BE2C (cell line): ENCODE results near the genes SIX1, TMEM30B, HIF1A and SNAPC1.

GRCh38 chr14:60649321-60649893, at the start of gene SIX1:
Gene SIX1 (minus strand): TSS chr14:60649477.
- RRBS: 1% methylated on average over 25 of the region's 48 CpGs

DNA sequence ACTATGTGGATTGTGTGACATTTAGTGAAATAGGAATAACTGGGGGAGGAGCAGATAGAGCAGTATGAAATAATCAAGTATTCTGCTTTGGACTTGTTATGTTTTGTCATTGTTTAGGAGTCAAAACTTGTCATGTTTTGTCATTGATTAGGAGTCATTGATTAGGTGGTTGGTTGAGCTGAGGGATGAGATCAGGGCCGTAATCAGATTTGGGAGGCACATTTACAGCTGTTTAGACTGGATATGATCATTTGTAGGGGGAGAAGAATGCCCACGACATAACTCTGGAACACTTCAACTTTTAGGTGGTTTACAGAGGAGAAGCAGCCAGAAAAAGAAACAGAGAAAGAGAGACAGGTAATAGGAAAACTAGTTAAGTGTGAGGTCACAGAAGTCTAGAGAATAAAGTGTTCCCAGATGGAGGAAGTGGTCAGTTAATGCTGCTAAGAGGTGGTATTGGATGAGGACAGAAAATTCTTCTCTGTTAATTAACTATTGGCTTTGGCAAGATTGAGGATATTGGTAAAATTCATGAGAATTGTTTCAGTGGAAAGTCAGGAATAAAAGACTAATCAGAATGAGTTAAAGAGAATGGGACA, 40.3 kb downstream of the MNAT1 start:
- RRBS: no CpG with 5 or more reads among the region's 2 CpGs

DNA sequence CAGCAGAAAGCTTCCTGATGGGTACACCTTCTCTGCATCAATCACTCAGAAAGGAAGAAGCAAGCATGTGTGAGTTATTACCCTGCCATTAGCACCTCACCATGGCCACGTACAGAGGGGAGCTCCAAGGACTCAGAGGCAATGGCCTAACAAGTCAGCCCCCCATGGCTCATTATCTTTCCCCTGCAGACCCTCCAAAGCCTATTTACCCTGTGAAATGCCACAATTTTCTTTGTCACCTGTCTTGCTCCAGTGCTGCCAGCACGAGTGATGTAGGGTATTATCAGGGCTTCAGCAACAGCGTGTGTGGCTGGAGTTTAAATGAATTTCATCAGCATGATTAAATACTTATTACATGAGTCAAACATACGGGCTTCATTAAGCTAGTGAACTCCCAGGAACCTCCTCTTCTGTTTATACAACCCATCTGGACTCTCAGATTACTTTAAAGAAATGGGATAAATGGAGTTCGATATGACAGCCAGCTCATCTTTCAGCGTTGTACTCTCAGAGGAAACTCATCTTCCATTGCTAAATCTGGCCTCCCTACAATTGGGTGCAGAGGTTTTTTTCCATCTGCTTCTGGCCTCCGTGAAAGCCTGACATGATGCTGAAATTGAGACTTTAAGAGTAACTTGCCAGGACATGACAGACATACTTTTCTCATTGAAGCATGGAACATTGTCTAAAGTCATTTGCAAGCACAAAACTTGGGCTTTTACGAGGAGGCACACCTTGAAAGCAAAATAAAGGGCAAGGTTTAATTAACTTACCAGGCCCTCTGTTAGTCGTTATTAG, 135.8 kb downstream of the TMEM30B start:
- RRBS: no CpG with 5 or more reads among the region's 9 CpGs

- RRBS: no CpG with 5 or more reads among the region's 10 CpGs
Measured at GRCh38 chr14:61178345-61179266, 102.5 kb downstream of the TMEM30B start.

DNA sequence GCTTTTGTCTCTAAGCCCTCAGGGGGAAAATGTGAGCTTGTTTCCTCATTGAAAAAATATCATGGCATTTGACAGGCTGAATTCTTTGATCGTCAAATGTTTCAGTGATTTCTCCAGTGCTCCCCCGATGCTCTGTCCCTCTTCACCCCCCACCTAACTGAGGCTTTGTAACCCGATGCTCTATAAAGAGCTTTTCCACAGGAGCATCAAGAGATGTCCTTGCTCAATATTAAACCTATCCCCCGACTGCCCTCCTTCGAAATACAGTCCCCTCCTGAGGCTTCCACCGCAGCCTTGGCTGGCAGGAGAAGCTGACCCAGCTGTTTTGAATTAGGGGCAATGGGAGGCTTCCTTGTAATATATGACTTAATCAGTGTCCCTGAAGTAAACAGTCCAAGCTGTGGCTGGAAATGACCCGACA, 62.5 kb downstream of the TMEM30B start:
- RRBS: no CpG with 5 or more reads among the region's 7 CpGs

GRCh38 chr14:61280873-61281677, at the start of gene TMEM30B:
Gene TMEM30B (minus strand): TSS chr14:61281338.
- RRBS: 69% methylated on average over 38 of the region's 73 CpGs

- RRBS: no CpG with 5 or more reads among the region's 8 CpGs
Measured at GRCh38 chr14:61511427-61511989, 183.8 kb upstream of the HIF1A start.

- RRBS: no CpG with 5 or more reads among the region's 2 CpGs
Measured at GRCh38 chr14:61557276-61557661, 138.0 kb upstream of the HIF1A start.

DNA sequence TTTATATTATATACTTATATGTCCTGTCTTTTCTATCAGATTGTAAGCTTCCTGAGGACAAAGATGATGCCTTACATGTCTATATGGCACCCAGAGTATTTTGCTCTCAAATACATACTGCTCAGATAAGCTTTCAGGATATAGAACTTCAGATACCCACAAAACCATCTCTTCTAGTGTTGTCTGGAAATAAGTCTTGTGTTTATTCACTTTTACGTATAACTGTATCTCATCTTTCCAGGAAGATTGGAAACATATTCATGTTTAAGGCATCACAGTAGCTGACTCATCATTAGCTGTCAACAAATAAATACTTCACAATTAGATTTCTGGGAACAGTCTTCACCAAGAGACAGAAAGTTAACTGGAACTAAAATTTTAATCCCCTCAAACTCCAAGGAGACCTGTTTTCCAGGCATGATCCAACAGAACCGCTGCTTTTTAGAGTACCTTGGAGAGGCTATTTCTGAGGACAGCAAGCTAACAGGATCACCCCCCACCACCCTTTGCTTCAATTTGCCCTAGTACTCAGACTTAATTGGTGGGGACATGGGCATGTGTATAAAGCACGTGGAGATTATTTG, 129.4 kb upstream of the HIF1A start:
- RRBS: no CpG with 5 or more reads among the region's 3 CpGs

- RRBS: no CpG with 5 or more reads among the region's 3 CpGs
Measured at GRCh38 chr14:61574047-61574568, 121.2 kb upstream of the HIF1A start.

DNA sequence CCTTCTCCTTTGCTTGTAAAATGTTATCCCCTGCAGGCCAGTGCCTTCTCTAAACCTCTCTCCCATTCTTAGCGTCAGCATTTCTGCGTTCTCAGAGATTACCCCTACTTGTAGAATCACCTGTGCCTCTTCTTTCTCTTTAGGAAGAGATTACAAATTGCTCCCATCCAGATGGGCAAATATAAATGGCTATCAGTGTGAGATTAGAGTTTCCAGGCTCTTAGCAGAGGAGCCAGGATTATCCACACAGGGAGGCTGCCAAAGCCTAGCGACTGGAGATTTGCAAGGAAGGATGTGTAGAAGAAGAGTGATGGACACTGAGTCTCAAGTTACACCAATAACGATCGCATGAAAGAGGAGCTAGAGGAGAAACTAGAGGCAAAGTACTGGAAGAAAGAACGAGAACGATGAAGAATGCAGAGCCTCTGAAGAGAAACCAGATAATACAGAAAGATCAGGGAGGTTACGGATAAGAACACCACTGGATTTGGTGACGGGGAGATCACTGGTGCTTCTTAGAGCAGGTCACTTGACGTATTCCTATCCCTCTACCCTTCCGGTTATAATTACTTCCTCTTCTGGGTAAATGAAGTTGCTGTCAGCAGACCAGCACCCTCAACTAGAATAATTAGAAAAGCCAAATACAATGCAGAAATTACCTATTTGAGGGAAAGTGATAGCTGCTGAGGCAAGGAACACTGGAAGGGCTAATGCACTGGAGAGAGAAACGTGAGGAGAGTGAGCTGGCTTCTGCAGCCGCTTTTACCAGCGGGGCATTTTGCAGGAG, 93.3 kb upstream of the HIF1A start:
- RRBS: no CpG with 5 or more reads among the region's 14 CpGs

GRCh38 chr14:61695376-61696470, at the start of gene HIF1A:
Gene HIF1A (plus strand): TSS chr14:61695513.
- RRBS: under 1% methylated on average over 49 of the region's 102 CpGs

- RRBS: no CpG with 5 or more reads among the region's 3 CpGs
Measured at GRCh38 chr14:61738659-61739325, 23.4 kb upstream of the SNAPC1 start.

DNA sequence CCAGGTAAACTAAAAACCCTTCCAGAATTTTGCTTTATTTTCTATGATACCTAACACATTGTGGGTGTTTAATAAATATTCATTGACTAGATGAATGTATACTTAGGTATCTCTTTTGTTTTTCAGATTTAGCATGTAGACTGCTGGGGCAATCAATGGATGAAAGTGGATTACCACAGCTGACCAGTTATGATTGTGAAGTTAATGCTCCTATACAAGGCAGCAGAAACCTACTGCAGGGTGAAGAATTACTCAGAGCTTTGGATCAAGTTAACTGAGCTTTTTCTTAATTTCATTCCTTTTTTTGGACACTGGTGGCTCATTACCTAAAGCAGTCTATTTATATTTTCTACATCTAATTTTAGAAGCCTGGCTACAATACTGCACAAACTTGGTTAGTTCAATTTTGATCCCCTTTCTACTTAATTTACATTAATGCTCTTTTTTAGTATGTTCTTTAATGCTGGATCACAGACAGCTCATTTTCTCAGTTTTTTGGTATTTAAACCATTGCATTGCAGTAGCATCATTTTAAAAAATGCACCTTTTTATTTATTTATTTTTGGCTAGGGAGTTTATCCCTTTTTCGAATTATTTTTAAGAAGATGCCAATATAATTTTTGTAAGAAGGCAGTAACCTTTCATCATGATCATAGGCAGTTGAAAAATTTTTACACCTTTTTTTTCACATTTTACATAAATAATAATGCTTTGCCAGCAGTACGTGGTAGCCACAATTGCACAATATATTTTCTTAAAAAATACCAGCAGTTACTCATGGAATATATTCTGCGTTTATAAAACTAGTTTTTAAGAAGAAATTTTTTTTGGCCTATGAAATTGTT, 15.2 kb upstream of the SNAPC1 start:
- RRBS: no CpG with 5 or more reads among the region's 3 CpGs

DNA sequence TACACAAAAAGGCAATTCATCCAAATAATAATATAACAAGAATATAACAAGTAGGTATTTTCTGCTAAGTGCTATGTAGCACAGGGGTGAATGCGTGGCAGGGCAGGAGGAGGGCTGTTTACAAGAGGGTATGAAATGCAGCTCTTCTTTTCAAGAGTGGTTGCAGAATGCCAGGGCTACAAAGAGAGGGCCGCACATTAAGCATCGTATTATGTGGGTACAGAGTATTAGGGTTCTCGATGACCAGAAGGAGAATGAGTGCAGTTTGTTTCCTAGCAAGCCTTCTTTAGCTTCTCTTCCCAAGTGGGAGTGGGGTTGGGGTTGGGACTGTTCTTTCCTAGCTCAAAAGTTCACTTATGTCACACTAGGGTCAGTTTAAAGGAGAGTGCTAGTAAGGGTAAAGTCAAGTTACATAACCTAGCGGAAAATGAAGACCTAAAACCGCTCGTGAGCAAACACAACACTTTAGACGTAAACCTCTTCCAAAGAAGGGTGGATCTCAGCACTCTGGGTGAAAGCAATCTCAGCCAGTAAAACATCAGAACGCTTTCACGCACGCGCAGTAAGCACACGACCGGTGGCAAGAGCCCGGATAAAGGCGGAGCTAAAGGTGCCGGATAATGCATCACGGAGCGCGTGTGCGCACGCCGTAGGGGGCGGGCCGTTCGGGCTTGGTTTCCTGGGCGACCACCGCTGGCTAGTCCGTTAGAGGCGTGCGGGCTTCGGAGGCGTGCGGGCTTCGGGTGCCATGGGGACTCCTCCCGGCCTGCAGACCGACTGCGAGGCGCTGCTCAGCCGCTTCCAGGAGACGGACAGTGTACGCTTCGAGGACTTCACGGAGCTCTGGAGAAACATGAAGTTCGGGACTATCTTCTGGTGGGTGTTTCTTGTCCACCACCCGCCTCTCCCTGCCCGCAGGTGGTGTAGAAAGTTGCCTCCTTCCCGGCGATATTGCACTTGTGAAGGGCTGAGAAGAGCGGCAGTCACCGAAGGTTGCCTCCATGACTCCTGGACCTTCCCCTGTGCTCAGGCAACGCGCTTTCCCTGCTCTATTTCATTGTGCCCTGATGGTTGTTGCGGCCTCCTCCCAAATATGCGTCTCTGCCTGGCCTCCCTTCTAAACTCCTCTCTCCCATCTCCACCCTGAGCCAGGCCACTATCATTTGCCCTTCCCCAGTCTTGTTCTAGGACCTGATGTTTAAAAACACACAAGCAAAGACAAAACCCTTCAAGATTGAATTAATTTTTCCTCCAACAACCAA, at the start of gene SNAPC1:
SNAPC1 (plus strand) TSS at position 708 of the 1,262 bp plus-strand sequence.
- RRBS: no CpG with 5 or more reads among the region's 55 CpGs

DNA sequence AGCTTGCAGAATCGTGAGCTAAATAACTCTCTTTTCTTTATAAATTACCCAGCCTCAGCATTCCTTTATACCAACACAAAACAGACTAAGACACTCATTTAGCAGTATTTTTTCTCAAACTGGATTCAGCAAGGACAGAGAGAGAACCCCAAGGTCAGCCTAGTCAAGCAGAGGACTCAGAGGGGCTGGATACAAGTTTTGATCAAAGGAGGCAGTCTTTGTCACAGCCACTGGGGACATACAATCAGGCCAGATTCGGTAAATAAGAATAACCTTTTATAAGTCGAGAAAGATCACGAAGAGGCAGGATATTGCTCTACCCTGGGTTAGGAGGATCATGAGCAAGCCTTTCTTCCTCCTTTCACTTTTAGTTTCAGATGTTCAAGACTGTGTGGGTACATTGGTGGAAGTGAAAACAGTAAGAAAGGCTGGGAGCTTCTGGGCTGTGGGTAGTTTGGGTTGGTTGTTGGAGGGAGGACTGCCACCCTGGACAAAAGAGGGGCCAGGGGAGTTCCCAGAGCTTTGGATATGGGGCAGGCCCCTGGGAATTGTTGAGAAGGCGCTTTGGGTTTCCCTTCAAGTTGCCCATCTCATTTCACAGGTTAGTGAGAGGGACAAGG, 77.4 kb downstream of the SYT16 start:
- RRBS: no CpG with 5 or more reads among the region's 5 CpGs

- RRBS: under 1% methylated on average over 16 of the region's 42 CpGs
Measured at GRCh38 chr14:62117151-62117733, 304.7 kb downstream of the SYT16 start.

- RRBS: no CpG with 5 or more reads among the region's 10 CpGs
Measured at GRCh38 chr14:63373743-63375024, 55.4 kb upstream of the GPHB5 start.

GRCh38 chr14:63424008-63424478, 105.3 kb upstream of the GPHB5 start:
- RRBS: no CpG with 5 or more reads among the region's 6 CpGs